Non-pigmented ciliary epithelial cell (primary cell): ENCODE measurements around a stretch of chr21.

DNA sequence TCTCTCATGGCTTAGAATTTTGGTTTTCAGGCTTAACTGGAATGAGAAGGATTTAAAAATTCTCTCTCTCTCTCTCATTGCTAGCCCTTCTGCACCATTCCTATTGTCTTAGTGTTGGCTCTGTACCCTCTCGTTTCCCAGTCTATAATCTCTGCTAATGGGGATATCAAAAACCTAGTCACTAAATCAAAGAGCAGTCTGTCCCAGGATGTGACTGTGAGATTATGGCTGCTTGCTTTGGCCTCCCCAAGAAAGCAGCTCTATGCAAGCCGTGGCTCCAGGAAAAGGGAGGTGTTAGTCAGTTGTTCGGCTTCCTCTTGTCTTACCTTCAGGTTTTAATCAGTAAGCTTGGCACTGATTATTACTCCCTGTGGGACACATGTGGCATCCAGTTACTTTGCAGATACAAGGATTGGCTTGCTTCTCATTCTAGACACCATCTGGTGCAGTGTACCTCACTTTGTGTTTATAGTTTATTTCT is 468.8 kb downstream of the USP25 start:
- RRBS, result no CpG with 5 or more reads among the region's 3 CpGs

GRCh38 chr21:16305591-16306263 is 575.9 kb downstream of the USP25 start:
- RRBS, result no CpG with 5 or more reads among the region's 7 CpGs

- RRBS, result 4% methylated on average over 3 of the region's 16 CpGs
Measured at GRCh38 chr21:16419146-16419940, 689.6 kb downstream of the USP25 start.

- RRBS, result no CpG with 5 or more reads among the region's 1 CpG
Measured at GRCh38 chr21:17441384-17441919, 71.4 kb upstream of the CXADR start.

DNA sequence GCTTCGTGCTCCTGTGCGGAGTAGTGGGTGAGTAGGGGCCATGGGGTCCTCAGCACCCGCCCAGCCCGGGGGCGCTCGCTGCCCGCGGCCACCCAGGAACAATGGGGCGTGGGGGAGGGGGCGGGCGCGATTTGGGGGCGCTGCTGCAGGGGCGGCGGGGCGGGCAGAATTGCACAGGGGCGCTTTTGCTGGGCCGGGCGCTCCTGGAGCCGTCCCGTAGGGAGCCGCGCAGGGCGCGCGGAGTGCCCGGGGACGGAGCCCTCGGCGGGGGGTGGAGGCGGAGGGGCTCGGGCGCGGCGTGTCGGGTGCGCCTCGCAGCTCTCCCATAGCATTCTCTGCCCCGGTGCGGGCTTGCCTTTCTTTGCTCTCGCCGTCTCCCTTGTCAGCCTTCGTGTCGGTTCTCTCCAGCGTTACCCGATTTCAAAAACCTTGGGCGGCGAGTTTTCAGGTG is 328 bp downstream of the CXADR start:
- RRBS, result 1% methylated on average over 17 of the region's 48 CpGs

DNA sequence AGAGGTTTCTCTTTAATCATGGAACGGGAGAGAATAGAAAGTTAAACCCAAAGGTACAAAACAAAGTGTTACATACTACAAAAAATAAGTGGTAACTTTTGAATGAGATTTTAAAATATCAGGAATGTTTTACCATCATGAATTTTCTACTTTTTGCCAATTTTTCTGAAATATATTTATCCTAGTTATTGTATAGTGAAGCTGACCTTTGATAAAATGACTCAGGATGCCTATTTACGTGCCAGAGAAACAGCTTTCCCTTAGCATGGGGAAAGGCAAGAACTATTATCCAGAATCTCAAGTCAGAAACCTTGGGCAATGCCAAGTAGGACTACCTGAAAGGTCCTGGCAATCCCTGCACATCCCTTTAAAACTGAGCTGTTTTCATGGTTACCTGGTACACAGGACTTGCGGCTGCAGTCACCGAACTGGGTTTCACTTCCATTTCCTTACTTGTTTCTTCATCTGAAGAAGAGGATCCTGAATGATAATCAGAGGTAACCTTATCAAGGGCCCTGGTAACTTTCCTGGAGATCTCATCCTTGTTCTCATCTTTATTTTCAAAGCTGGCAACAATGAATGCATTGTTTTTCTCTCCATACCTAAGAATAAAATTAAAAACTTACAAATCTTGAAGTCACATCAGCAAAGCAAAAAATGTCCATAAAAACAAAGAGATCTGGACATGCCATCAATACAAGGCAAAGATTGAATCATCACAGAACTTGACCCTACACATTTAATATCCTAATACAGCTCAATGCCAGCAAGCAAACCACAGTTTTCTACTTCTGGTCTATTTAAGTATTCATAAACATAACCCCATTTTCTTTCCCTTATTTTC is 14.3 kb downstream of the BTG3 start:
- RRBS, result no CpG with 5 or more reads among the region's 4 CpGs

DNA sequence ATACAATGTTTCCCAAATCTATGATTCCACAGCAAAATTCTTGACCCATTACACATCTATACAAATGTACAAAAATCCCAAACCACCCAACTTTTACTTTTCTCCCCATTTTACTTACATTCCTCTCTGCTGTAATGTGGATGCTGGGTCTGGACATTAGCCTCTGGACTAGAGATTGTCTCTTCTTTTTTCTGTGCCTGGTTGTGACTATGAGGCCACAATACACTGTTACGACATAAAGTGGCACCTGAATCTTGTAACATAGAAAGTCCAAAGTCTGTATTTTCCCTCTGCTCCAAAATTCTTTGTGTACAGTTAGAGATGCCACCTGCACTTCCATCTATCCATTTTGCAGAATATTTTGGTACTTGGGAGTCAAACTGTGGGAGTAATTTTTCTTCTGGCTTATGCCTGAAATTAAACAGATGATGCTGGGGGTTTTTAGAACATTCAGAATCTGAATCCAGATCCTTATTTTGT is 22.7 kb downstream of the C21orf91 start:
- RRBS, result no CpG with 5 or more reads among the region's 1 CpG

- RRBS, result no CpG with 5 or more reads among the region's 4 CpGs
Measured at GRCh38 chr21:17817924-17818530, 1.1 kb downstream of the C21orf91 start.

DNA sequence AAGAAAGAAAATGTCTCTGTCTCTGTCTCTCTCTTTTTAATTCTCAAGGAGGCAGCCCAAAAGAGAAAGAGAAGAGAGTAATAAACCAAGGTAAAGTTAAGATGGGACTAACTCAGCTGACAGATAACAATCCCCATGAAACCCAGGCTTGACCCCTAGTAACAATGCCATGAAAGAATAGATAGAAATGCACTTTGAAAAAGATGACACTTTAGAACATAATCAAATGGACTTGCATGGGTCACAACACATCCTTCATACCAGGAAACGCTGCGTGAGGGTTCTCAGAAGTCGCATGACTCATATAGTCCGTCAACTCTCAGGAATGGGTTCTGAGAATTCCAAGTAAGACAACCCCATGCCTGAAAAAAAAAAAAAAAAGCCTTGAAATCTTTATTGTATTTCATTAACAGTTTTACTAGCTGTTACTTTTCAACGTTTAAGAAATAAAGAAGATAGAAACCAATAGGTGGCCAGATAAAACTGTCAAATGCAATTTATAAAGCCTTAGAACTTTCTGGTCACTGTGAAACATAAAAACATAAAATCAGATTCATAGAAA is 201.9 kb downstream of the NCAM2 start:
- RRBS, result no CpG with 5 or more reads among the region's 5 CpGs

- RRBS, result no CpG with 5 or more reads among the region's 6 CpGs
Measured at GRCh38 chr21:21200657-21201632, 202.7 kb downstream of the NCAM2 start.

GRCh38 chr21:24428508-24429098 is 1178.7 kb downstream of the MRPL39 start:
- RRBS, result no CpG with 5 or more reads among the region's 7 CpGs

GRCh38 chr21:25560156-25560844 is 47.0 kb downstream of the MRPL39 start:
- RRBS, result no CpG with 5 or more reads among the region's 5 CpGs

GRCh38 chr21:25687672-25688150 is 47.0 kb downstream of the ATP5PF start:
- RRBS, result no CpG with 5 or more reads among the region's 4 CpGs

DNA sequence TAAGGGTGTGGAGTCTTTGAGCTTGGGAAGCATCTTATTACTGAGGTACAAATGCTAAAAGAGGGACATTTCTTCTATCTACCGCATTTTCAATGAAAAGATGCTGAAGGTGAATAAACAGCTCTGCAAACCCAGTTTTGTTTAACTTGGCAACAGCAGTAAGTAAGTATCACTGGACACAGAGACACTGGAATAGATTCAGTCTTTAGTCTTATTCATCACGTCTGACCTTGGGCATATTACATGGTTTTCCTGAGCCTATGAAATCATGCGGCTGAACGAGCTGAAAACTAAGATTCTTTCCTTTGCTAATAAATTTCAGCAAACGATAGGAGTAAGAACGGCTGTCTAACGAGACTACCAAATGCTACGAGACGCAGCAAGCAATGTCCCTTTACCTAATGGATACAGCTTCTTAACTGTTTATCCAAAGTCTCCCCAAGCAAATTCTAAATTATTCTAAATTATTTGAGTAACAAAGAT is 207.4 kb downstream of the GABPA start:
- RRBS, result no CpG with 5 or more reads among the region's 9 CpGs

GRCh38 chr21:25983617-25984357 is 186.8 kb downstream of the APP start:
- RRBS, result no CpG with 5 or more reads among the region's 5 CpGs

DNA sequence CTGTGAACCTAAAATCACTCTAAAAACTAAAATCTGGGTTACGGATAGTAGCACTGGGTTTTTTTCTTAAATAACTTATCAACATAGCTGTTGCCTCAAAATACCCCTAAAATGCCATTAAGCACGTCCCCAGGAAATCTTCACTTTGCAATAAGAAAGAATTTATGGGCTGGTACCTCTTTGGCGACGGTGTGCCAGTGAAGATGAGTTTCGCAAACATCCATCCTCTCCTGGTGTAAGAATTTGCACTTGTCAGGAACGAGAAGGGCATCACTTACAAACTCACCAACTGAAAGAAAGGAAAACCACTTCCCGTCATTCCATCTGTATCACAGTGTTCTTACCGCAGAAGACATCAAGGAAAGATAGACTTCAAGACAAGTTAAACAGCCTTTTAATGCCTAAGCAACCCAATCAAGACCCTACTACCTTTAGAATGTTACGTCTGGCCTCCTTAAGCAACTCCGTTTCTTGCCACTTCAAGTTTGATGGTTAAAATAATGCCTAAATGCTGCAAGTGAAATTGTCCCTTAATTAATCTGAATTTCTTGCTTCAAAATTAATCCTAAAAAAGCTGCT is 117.4 kb downstream of the APP start:
- RRBS, result no CpG with 5 or more reads among the region's 10 CpGs

DNA sequence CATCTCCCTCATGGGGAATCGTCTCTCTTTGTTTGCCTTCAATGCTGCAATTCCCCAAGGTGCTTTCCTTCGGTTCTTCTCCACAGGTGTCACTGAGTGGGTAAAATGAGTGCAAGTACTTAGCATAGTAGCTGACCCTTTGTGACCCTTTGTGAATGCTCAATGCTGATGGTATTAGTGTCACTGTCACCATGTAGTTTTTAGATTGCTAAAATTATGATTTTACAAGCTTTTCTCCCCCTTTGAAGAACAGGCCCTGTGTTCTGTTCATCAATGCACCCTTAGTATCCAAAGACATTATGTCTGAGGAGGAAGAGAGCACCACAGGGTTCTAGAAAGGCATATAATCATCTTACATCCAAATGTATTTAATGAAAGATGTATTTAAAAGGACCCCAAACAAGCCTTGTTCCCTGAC is 63.0 kb downstream of the APP start:
- RRBS, result no CpG with 5 or more reads among the region's 2 CpGs

DNA sequence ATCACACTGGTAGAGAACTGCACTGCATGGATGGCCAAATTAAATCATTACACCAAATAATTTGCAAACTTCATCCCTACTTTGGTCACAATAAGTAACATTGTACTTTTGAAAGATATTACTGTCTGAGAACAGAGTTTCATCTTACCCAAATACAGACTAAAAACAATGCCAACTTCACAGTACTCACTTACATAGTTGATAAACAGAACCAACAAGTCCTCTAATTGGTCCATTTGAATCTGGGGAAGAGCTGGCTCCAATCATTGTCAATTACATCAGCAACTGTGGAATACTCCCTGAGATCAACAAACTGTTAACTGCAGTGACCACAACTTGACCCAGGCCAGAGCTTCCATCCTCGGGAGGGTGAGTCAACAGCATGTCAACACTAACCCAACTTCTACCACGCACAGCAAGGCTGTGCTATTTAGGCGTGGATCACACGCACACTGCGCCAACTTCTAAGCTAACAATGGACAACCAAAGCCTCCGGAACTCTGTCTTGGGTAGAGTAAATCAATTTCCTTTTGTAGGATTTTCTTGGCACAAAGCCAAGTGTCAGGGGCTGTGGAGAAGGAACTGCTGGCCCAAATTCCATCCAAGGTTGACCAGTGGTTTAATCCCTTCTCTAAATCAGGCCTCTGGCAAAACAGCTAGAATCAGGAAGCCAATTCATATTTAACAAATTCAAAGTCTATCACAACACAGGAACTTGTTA is 30.5 kb downstream of the APP start:
- RRBS, result no CpG with 5 or more reads among the region's 6 CpGs

- RRBS, result no CpG with 5 or more reads among the region's 3 CpGs
Measured at GRCh38 chr21:26166053-26166627, 4.4 kb downstream of the APP start.